ENCODE results near the genes TMEM94, MYO15B and GALK1.

- PRO-cap: no peak
Measured at GRCh38 chr17:75308982-75309869, 20.0 kb upstream of the SLC25A19 start.

- PRO-cap: no peak
Measured at GRCh38 chr17:75317912-75318688, 28.9 kb upstream of the SLC25A19 start.

GRCh38 chr17:75356415-75357322 lies 48.8 kb downstream of the GRB2 start:
- PRO-cap: no peak

GRCh38 chr17:75393136-75393444 lies 12.4 kb downstream of the GRB2 start:
- PRO-cap: no peak

- PRO-cap: no peak
Measured at GRCh38 chr17:75395167-75395895, 10.1 kb downstream of the GRB2 start.

DNA sequence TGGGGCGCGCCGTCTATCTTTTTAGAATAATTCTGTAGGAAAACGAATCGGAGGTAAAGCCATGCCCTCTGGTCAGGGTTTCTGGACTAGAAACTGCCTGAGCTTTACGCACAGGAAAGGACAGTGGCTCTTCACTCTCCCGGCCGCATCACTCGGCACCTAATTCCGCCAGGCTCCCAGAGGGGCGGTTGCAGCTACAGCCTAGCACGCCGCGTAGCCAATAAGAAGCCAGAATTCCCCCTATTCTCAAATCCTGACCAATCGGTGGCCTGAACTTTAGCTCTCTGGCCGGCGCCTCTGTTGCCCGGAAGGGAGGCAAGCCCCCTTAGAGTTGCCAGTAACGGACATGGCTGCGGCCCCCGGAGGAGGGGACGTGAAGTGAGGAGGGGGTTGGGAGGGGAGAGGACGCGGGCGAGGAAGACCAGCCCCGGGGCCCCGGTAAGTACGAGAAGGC lies at the start of gene TMEM94:
Gene TMEM94, plus strand, starts transcription at position 322 of the 454 bp plus-strand sequence.
- PRO-cap: bidirectional peak, plus-strand start at position 381 of the sequence, minus-strand start at position 154 of the sequence

- PRO-cap: bidirectional peak, plus-strand start at chr17:75460109, minus-strand start at chr17:75459988
Measured at GRCh38 chr17:75459313-75460351, 3.2 kb downstream of the TMEM94 start.

DNA sequence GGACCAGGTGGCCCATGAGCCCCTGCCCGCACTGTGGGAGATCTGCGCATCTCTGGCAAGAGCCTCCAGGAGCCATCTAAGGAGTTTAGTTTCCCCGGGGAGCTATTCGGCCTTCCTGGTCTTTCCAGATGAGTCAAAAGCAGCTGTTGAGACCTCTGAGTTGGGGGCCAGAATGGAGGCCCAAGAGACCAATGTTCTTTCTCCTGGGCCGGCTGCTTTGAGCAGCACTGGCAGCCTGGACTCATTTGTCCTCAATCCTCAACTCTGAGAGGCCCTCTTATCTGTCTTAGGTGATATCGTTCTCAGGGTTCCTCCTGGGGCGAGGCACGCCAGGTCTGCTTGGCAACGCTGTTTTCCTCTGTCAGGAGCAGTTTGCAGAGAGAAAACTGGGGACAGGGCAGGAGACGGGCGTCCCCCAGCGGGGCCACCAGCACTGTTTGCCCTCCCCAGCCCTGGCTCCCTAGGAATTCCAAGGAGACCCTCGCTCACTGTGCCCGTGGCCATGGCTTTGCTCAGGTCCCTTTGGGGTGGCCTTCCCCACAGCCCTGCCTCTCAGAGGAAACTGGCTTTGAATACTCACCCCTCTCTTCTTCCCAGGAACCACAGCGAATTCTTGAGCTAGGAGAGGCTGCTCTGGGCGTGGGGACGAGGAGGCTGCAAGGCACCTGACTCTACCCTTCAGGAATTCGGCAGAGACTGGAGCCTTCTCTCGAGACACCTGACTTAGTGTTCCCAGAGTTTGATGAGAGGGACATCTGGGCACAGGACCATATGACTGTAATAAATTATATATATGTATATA lies 6.0 kb downstream of the LLGL2 start:
- PRO-cap: no peak

- PRO-cap: no peak
Measured at GRCh38 chr17:75534758-75536098, 9.7 kb downstream of the LLGL2 start.

- PRO-cap: no peak
Measured at GRCh38 chr17:75542120-75542735, 16.7 kb downstream of the LLGL2 start.

GRCh38 chr17:75557485-75557933 lies 30.1 kb upstream of the MYO15B start:
- PRO-cap: no peak

- PRO-cap: bidirectional peak, plus-strand start at chr17:75587855, minus-strand start at chr17:75587803
Measured at GRCh38 chr17:75587557-75588718, at the start of gene MYO15B. MYO15B (plus strand) TSS chr17:75587800.

DNA sequence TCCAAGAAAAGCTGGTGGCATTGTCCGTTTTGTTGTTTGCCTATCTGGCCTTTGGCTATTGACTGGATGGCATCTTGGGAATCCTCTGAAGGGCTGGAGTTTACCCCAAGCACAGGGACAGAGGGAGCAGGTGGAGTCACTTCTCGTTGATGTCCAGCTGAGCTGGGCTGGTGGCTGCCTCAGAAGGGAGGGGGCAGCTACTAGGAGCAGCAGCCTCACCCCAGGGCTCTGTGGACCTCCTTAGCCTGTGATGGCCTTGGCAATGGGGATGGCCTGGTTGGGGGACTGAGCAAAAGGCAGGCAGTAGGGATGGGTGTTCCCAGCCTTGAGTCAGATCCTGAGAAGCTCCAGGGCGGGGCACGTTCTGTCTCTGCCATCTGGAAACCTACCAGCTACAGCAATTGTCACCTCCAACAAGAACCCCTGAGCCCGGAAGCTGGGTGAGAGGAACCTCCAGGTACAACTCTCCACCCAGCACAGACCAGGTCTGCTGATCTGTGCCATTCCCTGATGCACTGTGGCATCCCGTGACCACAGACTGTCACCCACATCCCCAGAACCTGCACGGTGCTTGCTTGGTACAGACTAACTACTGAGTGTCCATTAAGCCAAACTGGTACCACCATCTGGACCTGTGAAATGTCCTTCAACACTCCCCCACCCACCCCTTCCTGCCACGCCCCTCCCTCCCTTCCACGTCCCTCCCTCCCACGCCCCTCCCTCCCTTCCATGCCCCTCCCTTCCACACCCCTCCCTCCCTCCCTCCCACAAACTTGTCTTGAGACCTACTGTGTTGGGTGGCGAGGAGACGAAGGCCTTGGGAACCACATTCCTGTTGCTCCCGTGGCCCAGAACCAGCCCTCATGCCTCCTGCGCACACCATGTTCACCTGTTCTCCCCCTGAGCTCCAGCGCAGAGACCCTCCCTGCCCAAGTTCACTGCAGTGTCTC lies 16.5 kb downstream of the MYO15B start:
- PRO-cap: no peak

DNA sequence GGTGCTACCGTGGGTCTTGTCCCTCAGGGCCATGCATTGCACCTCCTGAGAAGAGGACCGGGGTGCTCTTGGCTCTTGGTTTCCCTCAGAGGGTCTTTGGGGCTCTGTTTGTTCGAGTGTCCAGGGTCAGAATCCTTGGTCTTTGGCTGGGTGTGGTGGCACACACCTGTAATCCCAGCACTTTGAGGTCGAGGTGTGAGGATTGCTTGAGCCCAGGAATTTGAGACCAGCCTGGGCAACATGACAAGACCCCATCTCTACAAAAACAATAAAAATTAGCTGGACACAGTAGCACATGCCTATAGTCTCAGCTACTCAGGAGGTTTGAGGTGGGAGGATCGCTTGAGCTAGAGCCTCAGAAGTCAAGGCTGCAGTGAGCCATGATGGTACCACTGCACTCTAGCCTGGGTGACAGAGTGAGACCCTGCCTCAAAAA lies 22.2 kb upstream of the SMIM5 start:
- PRO-cap: no peak

GRCh38 chr17:75615246-75616086 lies 17.8 kb upstream of the SMIM5 start:
- PRO-cap: no peak

DNA sequence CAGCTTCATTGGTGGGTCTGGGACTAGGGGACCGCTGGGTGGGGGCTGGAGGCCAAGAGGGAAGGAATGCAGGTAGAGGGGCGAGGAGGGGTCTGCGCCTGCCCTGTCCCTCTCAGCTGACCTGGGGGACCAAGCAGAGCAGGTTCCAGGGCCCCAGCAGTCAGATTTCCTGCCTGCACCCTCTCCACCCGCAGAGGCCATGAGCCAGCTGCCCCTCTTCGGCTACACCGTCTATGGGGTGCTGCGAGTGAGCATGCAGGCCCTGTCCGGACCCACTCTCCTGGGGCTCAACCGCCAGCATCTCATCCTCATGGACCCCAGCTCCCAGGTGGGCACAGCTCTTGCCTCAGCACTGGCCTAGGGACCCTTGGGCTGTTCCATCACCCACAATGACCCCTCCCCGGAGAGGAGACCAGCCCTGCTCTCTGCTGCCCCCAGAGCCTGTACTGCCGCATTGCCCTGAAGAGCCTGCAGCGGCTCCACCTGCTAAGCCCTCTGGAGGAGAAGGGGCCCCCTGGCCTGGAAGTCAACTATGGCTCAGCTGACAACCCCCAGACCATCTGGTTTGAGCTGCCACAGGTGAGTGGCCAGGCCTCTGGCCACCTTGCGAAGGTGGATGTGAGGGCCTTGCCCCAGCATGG lies 7.5 kb upstream of the SMIM5 start:
- PRO-cap: no peak

DNA sequence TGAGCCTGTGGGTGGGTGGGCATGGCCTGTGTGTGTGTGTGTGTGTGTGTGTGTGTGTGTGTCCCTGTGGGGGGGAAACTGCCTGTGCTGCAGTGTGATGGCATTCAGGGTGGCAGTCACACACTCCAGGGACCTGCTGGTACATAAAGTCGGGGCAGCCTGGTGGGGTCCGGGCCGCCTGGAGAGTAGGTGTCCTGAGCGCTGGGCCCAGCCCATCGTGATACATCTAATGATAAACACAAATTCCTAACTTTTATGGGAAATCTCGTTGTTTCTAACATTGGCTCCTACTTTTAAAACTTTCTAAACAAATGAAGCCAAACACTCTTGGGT lies 1.4 kb downstream of the ITGB4 start:
- PRO-cap: no peak

GRCh38 chr17:75764574-75765621 lies at the start of gene GALK1:
GALK1 (minus strand) TSS chr17:75765192.
- PRO-cap: unidirectional peak, minus-strand start at chr17:75765192

DNA sequence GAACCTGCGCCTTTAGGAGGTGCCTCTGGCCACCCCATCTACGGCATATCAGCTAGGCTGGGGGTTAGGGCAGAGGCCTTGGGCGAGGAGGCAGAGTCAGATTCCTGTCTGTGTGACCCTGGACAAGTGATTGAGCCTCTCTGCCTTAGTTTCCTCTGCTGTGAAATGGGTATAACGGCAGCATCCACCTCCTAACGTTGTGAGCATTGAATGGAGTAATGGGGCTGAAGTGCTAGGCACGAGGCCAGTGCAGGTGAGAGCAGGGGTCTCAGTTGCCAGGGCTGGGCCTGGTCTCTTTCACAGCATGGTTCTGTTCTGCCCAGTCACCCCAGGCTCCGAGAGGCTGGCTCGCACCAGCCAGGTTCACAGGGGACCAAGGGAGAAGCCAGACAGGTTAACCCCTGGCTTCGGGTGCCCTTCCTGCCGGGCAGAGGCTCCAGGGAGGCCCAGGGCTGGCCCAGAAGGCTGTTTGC lies 24.0 kb downstream of the UNC13D start:
- PRO-cap: no peak

DNA sequence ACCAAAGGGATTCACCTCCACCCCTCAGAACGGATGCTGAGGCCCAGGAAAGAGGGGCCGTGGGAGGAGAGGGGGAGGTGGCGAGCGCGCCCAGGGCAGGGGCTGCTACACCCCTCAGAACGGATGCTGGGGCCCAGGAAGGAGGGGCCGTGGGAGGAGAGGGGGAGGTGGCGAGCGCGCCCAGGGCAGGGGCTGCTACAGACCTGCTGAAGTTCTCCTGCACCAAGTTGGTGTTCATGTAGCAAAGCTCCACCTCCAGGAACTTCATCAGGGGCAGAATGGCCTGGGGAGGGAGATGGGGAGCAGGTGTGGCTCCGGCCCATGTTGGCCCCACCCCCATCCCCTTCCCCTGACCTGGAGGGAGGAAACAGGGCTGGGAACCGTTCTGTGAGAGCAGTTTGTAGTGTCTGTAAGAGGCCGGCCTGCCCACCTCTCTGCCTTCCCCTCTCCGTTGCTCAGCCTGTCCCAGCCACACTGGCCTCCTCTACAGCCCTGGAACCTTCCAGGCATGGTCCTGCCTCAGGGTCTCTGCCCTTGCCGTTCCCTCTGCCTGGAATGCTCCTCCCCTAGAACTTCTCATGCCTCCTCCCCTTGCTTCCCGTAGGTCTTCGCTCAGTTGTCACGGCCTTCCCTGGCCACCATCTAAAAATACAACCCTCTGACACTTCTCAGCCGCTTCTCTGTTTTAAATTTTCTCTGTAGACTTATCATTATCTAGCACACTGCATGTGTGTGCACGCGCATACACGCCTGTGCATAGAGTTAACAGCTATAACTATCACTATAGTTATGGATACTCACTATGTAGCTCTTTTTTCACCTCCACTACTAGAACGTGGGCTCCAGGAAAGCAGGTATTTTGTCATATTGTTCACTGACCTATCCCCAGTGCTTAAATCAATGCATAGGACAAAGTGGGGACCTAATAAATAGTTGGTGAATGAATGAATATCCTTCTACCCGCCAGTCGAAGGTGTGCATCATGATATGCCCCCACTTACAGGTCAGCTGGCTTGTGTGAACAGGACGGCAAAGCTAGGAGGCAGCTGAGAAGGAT lies 11.1 kb downstream of the UNC13D start:
- PRO-cap: no peak

Measured in anterior vena cava (tissue), 1 donor.